Measurements from ENCODE around the gene RNF19B.

DNA sequence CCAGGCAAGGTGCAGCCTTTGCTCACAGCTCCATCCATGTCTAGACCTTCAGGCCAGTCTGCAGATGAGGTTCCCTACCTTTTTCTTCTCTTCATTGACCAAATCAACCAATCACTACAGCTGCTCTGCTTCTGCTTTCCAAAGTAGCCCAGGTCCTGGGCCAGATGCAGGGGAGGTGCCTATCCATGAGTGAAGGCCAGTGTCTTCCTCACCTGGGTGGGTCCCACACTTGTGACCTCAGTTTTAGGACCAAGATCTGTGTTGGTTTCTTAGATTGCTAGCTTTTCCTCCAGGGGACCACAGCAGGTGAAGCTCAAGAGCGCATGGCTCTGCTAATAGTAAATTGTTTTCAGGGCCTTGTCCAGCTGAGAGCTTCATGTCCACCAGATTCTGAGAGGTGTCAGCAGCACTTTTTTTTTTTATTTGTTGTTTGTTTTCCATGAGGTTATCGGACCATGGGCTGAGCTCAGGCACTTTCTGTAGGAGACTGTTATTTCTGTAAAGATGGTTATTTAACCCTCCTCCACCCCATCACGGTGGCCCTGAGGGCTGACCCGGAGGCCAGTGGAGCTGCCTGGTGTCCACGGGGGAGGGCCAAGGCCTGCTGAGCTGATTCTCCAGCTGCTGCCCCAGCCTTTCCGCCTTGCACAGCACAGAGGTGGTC lies 2.9 kb upstream of the CCDC28B start:
- PRO-cap, result no peak

DNA sequence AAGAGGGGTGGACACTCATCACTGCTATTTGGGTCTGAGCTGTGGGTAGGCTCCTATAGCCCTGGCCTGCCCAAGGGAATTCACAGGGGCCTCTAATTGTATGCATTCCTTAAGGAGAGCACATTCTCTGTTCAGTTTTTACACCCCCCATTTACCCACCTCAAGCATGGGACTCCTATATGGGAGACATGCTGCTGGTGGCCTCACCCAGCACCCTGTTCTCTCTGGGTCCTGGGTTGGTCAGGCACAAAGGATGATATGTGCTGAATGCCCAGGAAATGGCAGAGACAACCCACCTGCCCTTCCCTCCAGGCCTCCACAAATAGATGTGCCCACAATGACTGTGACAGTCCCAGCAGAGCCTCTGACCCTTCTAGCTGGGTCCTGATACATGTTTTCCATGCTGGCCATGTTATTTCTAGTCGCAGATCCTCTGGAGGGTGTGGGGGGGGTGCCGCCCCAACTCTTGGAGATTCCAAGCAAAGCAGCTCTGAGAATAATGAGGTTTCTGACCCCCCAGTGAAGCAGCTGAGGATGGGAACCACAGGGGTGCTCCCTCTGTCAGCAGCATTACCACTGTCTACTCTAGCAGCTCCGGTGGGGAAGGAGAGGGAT lies 1.4 kb upstream of the CCDC28B start:
- PRO-cap, result no peak

GRCh38 chr1:32240052-32241082 lies 6.7 kb upstream of the FAM167B start:
- PRO-cap, result unidirectional peak, plus-strand start at chr1:32240377; bidirectional peak, plus-strand start at chr1:32240518, minus-strand start at chr1:32240420; bidirectional peak, plus-strand start at chr1:32240805, minus-strand start at chr1:32240767

- PRO-cap, result no peak
Measured at GRCh38 chr1:32333460-32333696, 2.7 kb downstream of the MARCKSL1 start.

DNA sequence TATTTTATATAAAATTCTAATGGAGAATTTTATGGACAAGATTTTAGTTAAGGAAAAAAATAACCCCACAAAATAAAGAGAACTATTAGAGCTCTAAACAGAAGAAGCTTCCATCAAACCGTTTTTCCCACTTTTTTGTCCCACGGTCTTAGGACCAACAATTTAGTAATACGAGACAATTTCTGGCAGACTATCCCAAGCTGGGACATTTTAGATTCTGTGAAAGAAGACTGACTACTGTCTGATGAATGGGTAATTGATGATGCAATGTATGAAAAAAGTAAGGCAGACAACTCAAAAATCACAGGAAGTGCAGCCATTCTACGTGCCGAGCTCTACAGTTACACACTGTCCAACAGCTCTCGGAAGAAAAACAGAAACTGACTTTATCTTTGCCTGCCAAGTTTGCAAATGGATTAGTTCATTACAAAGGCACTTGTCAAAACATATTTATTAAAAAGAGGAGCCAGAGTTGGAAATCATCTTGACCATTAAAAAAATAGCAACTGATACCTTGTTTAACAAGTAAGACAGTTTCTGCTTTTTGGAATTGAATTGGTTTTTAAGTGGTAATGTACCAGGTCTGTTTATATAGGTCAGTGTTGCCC lies 31.2 kb downstream of the ZBTB8B start:
- PRO-cap, result no peak

GRCh38 chr1:32694823-32695505 lies 7.6 kb downstream of the SYNC start:
- PRO-cap, result no peak

DNA sequence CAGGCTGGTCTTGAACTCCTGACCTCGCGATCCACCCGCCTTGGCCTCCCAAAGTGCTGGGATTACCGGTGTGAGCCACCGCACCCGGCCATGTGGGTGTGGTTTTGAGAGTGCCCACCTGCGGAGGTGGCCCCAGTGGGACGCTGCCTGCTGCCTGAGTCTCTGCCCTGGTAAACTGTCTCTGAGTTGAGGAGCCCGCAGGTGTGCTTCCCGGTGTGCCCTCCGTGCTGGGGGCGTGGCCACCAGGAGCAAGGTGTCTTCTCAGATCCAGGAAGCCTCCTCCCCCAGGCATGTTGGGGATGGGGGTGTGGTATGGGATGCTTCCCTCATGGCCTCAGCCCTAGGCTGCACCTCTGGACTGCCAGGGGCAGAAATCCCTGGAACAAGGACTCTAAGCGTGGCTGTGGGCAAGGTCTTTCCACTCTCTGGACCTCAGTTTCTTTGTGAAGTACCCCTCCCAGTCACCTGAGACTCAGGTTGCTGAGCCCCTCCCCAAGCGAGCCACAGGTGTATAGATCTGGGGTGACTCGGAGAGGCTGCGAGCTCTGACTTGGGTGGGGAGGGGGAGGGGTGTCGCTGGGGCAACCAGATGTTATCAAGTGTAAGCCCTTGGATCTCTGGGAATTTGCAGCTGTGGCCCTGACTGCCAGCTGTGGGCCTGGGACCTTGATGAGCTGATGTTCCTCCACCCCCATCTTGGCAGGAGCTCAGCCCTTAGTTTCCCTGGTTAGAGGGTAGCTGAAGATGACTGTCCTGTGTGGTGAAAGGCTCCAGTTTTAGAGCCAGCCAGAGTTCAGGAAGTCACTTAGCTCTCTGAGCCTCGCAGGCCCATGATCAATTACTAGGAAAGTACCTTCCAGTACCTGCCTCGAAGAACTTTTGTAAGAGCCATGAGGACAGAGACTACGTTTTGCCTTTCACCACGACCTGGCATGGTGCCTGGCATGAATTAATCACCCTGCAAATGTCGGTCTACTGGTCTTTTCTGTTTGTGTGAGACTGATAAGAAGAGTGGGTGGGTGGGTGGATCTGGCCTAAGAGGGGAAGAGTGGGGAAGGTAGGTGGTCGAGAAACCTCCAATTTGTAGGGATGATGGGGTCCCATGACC lies 19.5 kb downstream of the KIAA1522 start:
- PRO-cap, result no peak

DNA sequence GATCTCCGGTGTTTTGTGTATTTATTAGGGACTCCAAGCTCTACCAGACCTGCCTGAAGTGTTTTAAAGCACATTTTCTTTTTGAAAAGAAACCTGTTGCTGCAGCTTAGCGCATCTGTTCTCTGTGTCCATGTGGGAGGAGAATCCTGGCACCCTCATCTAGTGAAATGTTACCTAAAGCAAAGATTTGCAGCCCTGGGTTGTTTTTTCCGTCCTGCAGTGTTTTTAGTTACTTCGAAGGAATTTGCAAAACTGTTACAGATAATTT lies 978 bp downstream of the S100PBP start:
- PRO-cap, result no peak

DNA sequence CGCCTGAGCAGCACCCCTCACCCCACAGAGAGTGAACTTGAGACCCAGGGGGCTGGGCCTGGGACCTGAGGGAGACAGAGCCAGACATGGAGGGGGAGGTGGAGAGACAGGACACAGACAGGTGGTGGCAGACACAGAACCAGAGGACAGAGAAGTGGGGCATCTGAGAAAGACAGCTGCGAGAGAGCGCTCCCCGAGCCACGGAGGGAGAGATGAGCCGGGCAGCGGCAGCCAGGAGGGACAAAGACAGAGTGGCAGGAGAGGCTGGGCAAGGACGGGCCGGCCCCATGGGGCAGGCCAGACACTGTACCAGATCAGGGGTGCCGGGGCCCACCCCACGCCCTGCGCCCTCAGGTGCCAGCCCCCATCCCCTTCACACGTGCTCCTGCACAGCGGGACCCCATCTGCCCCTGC lies 853 bp downstream of the FNDC5 start:
- PRO-cap, result no peak

- PRO-cap, result no peak
Measured at GRCh38 chr1:32872378-32873175, 1.9 kb upstream of the FNDC5 start.

DNA sequence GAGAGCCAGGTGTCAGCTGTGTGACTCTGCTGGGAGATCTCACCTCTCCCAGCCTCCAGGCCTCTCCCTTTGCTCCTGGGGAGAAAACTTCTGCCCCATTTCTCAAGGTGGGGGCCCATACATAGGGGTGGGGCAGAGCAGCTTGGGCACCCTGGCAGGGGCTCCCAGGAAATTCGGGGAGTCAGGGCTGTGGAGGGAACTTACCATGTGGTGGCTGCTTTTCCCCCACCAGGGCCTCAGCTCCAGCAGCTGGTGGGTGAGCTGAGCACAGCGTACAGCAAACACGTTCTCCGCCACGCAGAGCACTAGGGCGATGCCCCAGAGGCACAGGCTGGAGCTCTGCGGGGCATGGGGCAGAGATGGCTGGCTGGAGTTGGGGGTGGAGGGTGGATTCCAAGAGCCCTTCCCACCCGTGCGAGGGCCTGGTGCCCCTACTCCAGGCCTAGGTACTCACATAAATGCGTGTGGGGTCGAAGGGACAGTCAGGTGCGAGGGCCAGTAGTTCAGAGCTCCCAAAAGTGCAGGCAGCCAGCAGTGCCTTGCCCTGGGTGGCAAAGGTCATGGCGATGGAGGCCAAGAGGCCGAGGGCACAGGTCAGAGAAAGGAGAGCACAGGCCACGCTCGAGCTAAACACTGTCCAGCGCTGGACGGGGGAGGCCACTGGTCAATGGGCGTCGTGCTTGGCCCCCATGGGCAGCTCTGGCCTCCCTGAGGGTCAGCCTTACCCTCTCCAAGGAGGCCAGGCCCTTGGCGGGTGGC lies 5.9 kb downstream of the TMEM54 start:
- PRO-cap, result no peak

- PRO-cap, result no peak
Measured at GRCh38 chr1:32907398-32907939, 6.3 kb upstream of the TMEM54 start.

GRCh38 chr1:32925493-32925707 lies 24.2 kb upstream of the TMEM54 start:
- PRO-cap, result no peak

DNA sequence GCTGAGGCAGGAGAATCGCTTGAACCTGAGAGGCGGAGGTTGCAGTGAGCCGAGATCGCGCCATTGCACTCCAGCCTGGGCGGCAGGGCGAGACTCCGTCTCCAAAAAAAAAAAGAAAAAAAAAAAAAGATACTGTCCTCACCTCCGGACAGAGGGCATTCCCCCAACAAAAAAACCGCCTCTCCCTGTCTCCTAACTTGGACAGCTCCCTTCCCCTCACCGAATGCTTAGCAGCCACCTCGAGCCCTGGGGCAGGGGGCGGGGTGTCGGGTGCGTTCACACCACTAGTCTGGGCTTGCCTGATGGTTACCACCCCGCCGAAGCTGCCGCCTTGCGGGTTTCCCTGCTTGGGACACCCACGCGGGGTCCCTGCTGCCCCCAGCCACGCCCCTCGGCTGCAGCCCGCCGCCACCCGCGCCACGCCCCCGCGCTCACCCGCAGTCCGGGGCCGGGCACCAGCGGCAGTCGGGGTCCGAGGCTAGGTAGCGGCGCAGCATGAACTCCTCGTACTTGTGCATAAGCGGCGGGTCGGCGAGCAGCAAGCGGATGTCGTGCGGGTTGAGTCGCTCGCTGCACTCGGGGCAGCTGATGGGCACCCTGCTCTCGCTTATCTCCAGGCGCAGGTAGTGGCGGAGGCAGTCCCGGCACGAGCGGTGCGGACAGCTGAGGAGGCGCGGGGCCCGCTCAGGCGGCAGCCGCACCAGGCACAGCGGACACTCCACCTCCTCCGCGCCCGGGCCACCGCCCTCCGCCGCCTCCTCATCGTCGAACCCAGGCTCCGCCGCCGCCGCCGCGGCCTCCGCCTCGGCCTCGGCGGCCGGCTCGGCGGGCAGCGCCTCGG lies 773 bp downstream of the RNF19B start:
- PRO-cap, result unidirectional peak, plus-strand start at position 440 of the sequence

GRCh38 chr1:32964457-32965292 lies at the start of gene RNF19B:
Gene RNF19B, minus strand, starts transcription at chr1:32964809.
- PRO-cap, result bidirectional peak, plus-strand start at chr1:32965008, minus-strand start at chr1:32964813

DNA sequence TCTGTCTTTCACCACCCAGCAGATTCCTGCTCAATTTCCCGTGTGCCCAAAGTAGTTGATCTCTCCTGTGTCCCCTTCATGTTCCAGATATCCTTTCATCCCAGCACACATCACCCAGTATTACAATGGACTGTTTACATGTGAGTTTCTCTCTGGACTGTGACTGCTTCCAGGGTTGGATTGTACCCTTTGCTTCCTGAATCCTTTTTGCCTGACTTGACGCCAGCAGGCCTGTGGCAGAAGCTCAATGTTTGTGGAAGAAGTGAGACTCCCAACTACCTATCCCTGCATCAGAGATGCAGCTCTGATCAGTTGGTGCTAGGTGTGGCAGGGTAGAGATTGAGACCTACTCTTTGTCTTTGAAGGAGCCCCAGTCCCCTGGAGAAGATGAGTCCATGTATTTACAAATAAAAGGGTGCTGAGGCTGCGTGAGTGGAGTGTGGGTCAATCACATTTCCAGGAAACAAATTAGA lies 36.0 kb downstream of the AK2 start:
- PRO-cap, result no peak

GRCh38 chr1:33007019-33008114 lies 29.3 kb downstream of the AK2 start:
- PRO-cap, result no peak

GRCh38 chr1:33010524-33010832 lies 26.2 kb downstream of the AK2 start:
- PRO-cap, result no peak

GRCh38 chr1:33022609-33023375 lies 13.9 kb downstream of the AK2 start:
- PRO-cap, result no peak

GRCh38 chr1:33169318-33169987 lies 12.4 kb downstream of the TRIM62 start:
- PRO-cap, result no peak